Metastatic Liver Carcinoma in the Adrenal Gland (tissue), 2 donors: ENCODE measurements around a stretch of chr2.

DNA sequence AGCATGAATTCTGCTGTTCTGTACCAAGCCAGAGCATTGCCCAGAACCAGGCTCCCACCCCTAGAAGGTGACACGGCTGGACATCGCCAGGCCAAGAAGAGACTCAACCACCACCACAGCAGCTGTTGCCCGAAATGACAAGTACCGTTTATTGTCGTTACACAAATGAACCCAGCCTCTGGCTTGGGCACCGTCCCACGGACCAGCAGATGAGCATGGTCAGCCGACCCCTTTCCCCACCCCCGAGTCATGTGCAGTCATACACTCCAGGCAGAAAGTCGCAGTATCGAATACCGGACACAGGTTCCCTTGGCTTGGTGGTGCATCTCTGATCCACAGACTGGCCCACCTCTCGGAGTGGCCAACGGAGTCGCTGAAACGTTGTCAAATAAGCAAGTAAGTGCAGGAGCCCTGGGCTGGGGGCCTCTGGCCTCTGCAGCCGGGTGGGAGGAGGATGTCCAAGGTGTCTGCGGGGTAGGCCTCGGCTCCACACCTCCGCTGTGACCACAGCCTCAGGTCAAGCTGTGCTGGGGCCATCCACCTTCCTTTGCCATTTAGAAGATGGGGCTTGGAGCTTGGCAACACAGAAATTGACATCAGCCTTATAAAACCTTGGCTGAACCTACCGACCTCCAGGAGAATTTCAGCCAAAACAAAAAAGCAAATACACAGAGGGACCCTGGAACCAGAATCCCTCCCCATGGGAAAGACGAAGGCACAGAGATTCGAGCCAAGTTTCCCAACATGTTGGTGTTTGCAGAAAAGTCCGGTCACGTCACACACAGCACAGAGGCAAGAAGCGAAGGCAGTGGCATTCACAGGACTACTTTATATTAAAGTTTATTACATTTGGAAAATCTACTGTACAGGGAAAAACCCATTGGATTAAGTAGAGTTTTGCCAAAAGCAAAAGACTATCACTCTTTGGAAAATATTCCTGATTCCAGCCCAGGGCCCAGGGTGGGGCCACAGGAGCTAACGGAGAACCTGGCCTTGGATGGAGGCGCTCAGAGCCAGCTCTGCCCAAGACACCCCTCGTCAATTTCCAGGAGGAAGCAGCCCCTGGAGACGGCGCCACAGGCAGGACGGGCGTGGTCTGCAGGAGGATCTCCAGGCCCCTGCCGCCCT, 23.9 kb downstream of the SDC1 start:
- PRO-cap, 2 experiments, result no peak in any of the 2 experiments

- PRO-cap, 2 experiments, result no peak in any of the 2 experiments
Observed at GRCh38 chr2:20203777-20204560, 21.0 kb downstream of the SDC1 start.

- PRO-cap, 2 experiments, result no peak in any of the 2 experiments
Observed at GRCh38 chr2:20212150-20213510, 12.3 kb downstream of the SDC1 start.

DNA sequence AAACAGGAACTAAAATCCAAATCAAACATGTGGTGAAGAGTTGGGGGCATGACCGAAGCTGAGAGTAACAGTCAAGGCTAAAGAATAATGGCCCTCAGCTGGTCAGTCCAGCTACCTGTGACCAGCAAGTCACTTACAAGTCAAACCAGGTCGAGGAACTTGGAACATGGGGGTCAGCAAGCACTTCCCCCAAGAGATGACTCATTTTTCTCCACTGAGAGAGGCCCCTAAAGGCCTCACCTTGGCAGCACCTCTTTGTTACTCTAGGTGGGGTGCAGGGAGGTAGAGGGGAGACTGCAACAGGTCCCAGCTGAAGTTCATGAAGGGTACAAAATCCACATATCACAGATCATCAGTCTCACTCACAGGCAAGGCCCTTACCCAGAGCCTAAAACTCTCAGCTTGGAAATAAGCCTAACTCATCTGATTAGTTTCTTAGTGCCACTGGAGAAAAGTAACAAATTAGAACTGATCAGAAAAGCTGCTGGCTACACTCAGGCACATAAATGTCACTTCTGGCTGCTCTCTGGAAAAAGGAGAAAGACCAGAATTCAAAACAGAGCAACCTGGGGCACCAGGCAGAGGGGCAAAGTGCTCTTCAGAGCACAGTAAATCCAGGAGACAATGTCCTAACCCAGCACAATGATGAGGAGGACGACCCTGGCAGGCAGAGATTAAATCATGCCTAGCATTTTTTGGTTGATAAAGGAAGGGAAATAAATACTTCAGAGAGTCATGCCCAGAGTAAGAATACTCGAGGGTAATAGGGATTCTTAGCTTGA, 3.9 kb downstream of the SDC1 start:
- PRO-cap, 2 experiments, result peak in 2 of 2 experiments; most common plus-strand start position 637 of the sequence (in 2)

DNA sequence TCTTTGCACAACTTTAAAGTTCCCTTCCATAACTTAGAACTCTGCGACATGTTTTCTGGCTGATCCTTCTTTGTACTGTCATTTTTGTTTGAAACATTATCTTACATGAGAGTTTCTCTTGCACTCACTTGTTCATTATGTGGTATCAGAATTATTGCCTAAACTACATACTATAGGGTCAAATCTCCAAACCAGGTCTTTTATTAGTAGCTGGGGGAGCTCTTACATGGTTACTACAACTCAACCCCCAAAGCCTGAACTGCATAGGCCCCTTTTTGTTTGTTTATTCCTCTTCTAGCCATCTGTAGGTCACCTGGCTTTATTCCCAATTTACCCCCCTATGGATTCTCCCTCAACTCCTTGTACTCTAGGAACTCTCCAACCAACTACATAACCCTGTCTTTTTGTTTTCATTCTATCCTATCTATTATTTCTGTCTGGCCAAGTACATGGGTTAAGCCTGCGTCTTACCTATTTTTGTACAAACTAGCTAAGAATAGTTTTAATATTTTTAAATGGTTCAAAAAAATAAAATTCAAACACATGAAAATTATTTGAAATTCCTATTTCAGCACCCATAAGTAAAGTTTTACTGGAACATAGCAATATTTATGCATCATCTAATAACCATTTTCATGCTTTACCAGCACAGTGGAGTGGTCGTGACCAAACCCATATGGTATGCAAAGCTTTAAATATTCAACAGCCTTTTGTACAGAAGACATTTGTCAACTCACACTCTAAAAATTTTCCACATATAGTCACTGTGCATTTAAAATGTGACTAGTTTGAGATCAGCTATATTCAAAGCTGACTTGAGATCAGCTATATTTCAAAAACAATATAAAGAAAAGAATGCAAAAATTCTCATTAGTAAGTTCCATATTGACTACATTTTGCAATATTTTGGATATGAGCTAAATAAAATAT, 46.5 kb downstream of the PUM2 start:
- PRO-cap, 2 experiments, result no peak in any of the 2 experiments

DNA sequence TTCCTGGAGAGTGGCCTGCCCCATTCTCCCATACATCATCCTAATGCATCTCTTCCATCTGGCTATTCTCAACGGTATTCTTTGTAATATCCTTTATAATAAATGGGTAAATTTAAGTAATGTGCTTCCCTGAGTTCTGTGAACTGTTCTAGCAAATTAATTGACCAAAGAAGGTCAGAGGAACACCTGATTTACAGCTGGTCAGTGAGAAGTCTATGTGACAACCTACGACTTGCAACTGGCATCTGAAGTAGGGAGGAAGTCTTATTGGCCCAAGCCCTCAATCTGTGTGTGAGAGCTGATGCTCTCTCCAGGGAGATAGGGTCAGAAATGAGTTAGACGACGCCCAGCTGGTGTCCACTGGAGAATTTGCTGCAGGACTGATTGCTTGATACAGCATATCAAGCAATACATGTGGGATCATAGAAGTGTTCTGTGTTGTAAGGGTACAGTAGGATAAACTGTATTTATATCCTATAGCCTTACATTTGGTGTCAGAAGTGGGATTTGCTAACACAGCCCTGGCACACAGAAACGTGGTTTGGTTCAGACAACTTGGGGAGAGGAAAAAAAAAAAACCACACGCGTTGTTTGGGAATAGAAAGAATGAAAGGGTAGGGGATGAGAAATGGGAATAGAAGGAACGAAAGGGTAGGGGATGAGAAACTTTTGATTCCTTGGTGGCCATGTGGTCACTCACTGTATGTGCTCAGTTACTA, 19.9 kb downstream of the PUM2 start:
- PRO-cap, 2 experiments, result no peak in any of the 2 experiments

- PRO-cap, 2 experiments, result no peak in any of the 2 experiments
Observed at GRCh38 chr2:20450019-20450137, 3.0 kb downstream of the RHOB start.

- PRO-cap, 2 experiments, result no peak in any of the 2 experiments
Observed at GRCh38 chr2:20452166-20453167, 5.6 kb downstream of the RHOB start.

DNA sequence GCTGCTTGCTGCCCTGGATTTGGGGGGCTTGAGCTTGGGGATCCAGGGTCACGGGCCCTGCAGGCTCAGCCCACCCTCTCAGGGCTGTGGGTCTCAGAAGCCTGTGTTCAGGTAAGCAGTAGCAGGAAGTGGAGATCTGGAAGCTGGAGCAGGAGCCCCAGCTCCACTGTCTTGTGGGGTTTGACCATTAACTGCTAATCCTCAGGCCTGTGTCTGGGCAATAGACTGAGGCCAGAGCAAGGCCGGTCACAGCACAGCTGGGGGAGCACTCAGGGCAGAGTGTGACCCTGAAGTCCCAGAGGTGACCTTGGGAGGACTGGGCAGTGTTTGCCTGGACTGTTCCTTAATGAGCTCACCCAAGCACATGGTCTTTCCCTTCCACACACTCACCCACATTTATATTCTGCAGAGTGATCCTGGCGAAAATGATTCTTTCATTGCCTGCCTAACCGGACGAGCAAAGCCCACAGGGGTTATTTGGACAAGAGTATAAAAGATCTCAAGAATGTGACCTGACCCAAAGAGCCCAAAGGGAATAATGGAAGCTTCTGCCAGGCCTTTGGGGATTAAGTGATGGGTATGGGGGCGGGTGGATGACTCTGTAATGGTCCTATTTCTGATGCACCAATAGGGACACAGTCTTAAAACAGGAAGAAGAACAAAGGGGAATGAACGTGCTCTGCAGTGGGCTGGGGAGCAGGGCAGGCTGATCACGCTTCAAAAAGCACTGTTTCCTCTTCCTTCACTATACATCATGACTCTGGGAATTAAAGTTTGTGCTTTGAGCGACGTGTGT, 27.3 kb downstream of the RHOB start:
- PRO-cap, 2 experiments, result no peak in any of the 2 experiments

DNA sequence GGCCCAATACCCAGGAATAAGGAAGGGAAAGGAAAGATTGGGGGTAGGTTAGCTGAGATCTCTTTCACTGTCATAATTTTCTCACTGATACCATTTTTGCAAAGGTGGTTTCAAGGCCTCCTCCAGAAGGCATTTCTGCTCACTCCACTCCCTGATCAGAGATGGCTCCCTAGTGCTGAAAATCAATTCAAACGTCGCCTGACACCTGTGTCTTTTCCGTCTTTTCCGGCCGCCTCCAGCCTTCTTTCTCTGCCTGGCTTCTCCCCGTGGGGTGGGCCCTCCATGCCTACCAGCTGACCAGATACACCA, 90.9 kb downstream of the RHOB start:
- PRO-cap, 2 experiments, result no peak in any of the 2 experiments

DNA sequence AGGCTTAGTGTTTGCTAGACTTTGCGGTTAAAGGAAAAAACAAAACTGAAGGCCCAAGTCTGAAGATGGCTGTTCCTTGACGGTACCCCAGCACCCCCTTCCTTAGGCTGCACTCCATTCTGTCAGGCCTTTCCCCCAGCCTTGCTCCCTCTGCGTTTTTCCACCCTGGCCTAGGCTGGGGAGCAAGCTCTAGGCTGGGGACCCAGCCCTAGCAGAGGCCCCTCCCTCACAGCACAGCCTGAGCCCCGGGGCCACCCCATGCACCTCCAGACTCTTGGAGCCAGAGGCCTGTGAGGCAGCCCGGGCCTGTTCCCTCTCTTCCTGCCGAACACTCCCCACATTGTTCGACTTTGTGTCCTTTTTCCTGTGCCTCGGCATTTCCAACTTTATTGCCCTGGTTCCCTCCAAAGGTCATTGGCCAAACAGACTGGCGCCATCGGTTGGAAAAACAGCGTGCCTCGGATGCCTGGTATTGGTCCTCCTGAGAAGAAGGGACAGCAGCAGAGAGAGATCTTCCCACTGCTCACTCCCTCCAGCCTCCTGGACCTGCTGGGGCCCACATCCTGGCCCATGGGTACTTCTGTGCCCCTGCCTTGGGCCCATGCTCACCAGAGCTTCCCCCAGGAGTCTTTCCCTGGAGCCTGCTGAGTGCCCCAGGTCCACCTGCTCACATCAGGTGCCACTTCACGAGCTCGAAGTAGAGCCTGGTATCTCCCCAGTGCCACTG, 79.6 kb downstream of the HS1BP3 start:
- PRO-cap, 2 experiments, result no peak in any of the 2 experiments

DNA sequence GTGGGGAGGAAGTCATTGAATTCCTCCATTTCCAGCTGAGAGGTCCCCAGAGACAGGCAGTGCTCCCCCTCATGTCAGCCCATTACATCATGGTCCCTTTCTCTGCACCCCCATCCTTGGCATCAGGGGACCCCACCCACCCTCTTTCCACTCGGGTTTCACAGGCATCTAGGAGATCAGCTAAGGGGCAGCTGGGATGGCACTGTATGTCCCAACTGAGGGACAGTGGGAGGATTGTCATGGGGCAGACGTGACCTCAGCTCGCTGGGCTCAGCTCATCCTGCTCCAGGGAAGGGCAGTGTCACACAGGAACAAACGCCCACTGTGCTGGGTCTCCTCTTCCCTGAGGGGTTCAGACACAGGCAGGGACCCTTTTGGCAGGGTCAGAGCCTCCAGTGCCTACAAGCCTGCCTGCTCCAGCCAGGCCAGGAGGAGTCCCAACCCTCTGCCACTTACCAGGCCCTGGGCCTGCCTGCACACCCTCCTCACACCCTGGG, 68.3 kb downstream of the HS1BP3 start:
- PRO-cap, 2 experiments, result no peak in any of the 2 experiments

- PRO-cap, 2 experiments, result peak in 1 of 2 experiments; most common plus-strand start chr2:20596001 (in 1)
Observed at GRCh38 chr2:20595865-20596626, 54.9 kb downstream of the HS1BP3 start.

- PRO-cap, 2 experiments, result no peak in any of the 2 experiments
Observed at GRCh38 chr2:20599888-20600608, 50.9 kb downstream of the HS1BP3 start.

GRCh38 chr2:20622774-20623139, 28.1 kb downstream of the HS1BP3 start:
- PRO-cap, 2 experiments, result no peak in any of the 2 experiments

- PRO-cap, 2 experiments, result no peak in any of the 2 experiments
Observed at GRCh38 chr2:20635614-20636165, 15.2 kb downstream of the HS1BP3 start.

- PRO-cap, 2 experiments, result peak in 1 of 2 experiments; most common minus-strand start chr2:20639109 (in 1)
Observed at GRCh38 chr2:20638909-20639427, 11.9 kb downstream of the HS1BP3 start.

- PRO-cap, 2 experiments, result peak in 2 of 2 experiments; most common plus-strand start chr2:20666982 (in 2); most common minus-strand start chr2:20666877 (in 2)
Observed at GRCh38 chr2:20666589-20667084, 307 bp upstream of the GDF7 start.

GRCh38 chr2:20674949-20675436, 8.0 kb downstream of the GDF7 start:
- PRO-cap, 2 experiments, result peak in 2 of 2 experiments; most common plus-strand start chr2:20675233 (in 2)

- PRO-cap, 2 experiments, result no peak in any of the 2 experiments
Observed at GRCh38 chr2:20757596-20758057, 65.3 kb downstream of the LDAH start.